Renal cortical epithelial cell (primary cell): ENCODE measurements around a stretch of chr15.

GRCh38 chr15:62567234-62567706, 176.9 kb downstream of the TLN2 start:
- RRBS, result no CpG with 5 or more reads among the region's 9 CpGs

DNA sequence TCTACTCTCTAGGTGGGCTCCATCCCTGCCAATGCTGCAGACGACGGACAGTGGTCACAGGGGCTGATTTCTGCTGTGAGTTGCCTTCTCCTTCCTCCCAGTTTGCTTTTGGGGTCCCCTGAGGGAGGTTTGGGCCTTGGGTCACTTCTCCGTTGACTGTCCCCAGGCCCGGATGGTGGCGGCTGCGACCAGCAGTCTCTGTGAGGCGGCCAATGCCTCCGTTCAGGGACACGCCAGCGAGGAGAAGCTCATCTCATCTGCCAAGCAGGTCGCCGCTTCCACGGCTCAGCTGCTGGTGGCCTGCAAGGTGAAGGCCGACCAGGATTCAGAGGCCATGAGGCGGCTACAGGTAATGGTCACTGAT, 206.8 kb upstream of the TPM1 start:
- RRBS, result no CpG with 5 or more reads among the region's 15 CpGs

GRCh38 chr15:62886481-62887402, 155.8 kb upstream of the TPM1 start:
- RRBS, result no CpG with 5 or more reads among the region's 17 CpGs

DNA sequence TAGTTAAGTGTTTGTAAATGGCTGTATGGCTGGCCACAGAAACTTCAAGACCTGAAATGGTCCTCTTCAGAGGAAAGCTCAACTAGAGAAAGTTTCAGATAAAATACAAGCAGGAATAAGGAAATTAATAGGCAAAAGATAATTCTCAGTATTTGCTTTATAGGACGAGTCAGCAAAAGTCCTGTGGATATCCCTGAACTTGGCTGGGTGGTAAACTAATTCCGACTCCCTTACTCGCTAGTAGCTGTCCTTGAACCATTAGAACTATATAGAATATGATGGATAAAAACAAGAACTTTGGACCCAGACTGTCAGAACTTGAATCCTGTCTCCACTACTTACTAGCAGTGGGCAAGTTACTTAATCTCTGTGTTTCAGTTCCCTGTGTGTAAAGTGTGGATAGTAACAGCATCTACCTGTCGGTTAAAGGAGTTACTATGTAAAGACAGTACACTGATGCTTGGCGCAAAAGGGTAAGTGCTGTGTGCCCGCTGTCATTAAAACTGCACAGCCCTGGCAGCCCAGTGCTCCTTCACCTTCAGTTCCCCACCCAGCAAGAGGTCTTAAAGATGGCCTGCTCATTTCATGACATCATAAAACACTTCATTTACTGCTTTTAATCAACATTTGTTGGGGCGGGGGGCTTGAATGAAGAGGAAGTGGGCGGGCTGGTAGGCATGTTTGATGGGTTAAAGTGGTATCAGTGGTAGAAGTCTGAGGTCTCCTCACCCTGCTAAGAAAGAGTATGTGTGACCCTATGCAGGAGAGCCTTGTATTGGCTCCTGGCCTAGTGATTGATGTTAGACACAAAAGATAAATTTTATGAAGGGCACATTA, 7.3 kb downstream of the TPM1 start:
- RRBS, result no CpG with 5 or more reads among the region's 8 CpGs

- RRBS, result no CpG with 5 or more reads among the region's 1 CpG
Measured at GRCh38 chr15:63134389-63134795, 12.7 kb downstream of the LACTB start.

- RRBS, result no CpG with 5 or more reads among the region's 7 CpGs
Measured at GRCh38 chr15:63210348-63211259, 21.2 kb downstream of the RAB8B start.

GRCh38 chr15:63218959-63219369, 29.6 kb downstream of the RAB8B start:
- RRBS, result no CpG with 5 or more reads among the region's 11 CpGs

DNA sequence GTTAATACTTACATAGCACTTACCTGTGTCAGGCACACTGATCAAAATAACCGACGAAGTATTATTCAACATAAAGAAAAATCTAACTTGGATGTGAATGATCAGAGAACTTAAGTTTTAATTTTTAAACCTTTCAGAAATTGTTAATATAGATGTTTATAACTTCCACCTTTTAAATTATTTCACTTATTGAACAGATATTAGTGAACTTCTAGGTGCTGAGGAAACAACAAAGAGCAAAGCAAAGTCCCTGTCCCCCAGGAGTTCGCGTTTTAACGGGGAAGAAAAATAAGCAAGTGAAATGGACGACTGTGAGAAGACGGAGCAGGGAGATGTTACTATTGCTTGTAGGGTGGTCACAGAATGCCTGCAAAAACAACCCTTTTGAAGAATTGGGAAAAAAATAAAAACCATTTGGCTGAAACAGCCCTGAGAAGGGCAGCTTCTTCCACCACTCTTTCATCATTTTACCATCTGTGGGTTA, 934 bp upstream of the APH1B start:
- RRBS, result no CpG with 5 or more reads among the region's 7 CpGs

GRCh38 chr15:63388396-63389020, 6.9 kb upstream of the CA12 start:
- RRBS, result no CpG with 5 or more reads among the region's 9 CpGs

DNA sequence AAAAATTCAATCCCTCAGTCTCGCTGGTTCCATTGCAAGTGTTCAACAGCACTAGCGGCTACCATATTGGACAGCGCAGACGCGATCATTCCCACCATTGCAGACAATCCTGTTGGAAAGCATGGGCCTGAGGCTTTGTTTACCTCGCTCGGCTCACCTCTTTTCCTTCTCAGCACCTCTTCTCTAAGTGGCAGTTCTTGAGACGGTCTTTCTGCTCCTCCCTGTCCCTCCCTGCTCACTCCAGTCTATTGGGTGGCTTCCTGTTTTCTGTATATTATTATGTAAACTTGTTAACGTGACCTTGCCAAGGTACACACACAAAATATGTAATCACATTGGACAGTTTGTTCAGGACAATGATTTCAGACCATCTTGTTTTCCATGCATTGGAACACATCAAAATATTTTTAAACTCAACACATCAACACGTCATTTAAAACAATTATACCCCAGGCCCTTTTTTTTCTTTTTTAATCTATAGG, 21.9 kb upstream of the CA12 start:
- RRBS, result no CpG with 5 or more reads among the region's 10 CpGs

- RRBS, result no CpG with 5 or more reads among the region's 7 CpGs
Measured at GRCh38 chr15:63440727-63441185, 59.1 kb upstream of the CA12 start.

GRCh38 chr15:63461985-63462605, 42.3 kb upstream of the USP3 start:
- RRBS, result no CpG with 5 or more reads among the region's 2 CpGs

- RRBS, result no CpG with 5 or more reads among the region's 6 CpGs
Measured at GRCh38 chr15:63479576-63480158, 24.7 kb upstream of the USP3 start.

- RRBS, result no CpG with 5 or more reads among the region's 5 CpGs
Measured at GRCh38 chr15:63544128-63544963, 40.0 kb downstream of the USP3 start.

DNA sequence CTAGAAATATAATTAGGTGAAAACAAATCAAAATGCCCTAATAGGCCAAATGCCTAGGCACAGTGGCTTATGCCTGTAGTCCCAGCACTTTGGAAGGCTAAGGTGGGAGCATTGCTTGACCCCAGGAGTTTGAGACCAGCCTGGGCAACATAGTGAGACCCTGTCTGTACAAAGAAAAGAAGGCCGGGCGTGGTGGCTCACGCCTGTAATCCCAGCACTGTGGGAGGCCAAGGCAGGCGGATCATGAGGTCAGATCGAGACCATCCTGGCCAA, 20.0 kb upstream of the FBXL22 start:
- RRBS, result no CpG with 5 or more reads among the region's 5 CpGs

DNA sequence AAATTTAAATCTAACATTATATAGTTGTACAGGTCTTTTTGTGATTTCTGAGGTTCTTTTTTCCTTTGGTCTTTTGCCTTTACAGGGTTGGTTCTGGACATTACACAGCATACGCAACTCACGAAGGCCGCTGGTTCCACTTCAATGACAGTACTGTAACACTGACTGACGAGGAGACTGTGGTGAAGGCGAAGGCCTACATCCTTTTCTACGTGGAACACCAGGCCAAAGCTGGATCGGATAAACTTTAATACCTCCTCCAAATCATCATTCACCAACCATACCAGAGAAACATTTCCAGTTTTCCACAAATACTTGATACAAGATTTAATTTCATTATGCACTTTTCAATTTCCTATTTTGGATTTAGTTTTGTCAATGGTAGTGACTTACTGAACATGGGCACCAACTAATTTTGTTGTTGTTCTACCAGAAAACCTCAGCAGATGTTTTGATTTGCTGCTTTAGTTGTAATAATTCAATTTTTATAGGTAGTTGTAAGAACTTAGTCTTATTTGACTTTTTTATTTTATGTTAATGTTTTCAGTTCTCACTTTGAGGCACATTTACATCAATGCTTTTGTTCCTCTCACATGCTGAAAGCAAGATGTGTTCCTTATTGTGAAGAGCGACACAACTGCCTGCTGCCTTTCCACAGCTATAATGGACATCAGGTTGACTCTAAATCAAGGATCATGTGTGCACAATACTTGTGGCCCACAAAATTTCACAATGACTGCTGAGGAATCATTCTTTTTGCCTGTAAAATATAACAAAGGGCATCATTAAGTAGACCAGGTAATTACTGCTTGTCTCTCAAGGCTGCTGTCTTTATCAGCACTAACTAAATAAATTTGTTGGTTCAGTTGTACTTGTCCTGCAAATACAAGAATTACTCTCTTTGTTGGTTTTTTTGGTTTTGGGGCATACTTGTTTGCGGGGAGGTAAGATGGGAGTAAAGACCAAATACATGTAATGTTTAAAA, 6.3 kb upstream of the FBXL22 start:
- RRBS, result no CpG with 5 or more reads among the region's 9 CpGs

- RRBS, result no CpG with 5 or more reads among the region's 18 CpGs
Measured at GRCh38 chr15:63621319-63622385, 24.5 kb downstream of the FBXL22 start.

DNA sequence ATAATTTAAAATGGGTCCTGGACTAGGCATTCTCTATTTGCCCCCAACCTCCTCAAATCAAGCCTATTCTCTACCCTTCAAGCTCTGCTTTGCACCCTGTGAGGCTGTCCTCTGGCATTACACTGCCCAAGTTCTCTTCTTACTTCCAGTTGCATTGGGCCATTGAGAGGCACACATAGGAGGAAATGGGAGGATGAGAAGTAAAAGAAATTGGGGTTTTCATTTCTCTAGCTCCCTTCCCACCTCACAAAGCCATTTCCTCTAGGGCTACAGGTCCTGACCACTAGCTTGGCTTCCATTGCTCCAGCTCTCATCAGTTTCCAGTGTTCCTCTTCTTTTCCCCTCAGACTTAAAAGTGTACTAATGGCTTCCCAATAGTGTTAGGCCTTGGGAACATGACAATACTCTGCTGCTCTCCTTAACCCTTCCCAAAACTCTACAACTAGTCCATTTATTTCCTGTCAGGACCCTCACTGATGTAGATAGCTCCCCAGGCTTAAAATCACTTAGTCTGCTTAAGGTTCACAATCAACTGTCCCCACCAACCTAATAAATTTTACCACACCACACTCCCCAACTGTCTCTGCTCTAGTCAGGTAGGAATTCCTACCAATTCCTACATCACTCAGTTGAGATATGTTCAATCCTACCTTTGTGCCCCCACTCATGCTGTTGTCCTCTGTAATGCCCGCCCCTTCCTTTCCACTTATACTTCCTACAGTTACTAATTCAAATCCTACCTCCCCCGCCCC, 26.4 kb downstream of the HERC1 start:
- RRBS, result no CpG with 5 or more reads among the region's 2 CpGs

GRCh38 chr15:63859929-63860713, 26.4 kb upstream of the HERC1 start:
- RRBS, result no CpG with 5 or more reads among the region's 6 CpGs

DNA sequence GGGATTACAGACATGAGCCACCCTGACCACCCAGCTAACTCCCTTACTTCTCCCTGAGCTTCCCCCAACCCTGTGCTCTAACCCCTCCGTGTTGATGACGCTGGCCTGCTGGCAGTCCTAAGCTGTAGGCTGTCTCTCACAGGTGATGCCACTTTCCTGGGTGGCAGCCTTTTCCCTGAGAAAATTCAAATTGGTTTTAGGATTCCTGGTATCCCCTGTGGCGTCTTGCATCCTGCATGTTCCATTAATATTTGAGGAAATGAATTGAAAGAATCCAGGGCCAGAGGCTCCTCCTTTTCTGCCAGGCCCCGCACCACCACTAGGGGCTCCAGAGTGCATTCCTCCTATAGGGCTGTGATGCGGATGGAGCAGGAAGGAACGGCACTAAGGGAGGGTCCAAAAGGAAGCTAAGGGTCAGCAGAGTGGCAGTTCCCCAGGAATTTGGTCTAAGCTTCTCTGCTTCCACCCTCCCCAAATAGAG, 101.1 kb downstream of the DAPK2 start:
- RRBS, result no CpG with 5 or more reads among the region's 6 CpGs